Mammary epithelial cell (primary cell): ENCODE results near the genes TEF, SEPTIN3 and PHETA2.

DNA sequence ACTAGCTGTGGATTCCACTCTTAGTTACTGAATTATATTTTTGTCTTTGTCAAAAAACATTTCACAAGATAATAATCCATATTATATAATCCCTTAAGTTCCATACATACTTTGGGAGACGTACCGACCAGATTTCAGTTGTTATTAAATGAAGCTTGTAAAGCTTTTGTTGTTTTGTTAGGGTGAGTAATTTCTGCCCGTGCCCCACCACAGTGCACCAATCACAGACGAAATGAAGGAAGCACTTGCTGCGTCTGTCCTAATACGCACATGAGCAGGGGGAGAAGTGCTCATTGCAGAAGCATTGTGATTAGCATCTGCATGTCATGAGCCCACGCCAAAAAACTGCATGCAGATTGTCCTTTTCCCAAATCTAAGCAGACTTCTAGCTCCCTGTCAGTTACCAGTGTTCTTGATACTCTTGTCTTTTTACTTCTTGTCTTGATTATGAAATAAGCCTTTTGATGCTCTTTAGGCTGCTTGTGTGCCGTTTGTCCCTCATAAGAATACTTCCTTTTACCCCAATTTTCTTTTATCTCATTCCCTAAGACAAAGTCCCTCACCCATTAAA, 15.5 kb downstream of the RBX1 start:
- CAGE, long polyA plus RNA, result no peak
- RRBS, result no CpG with 5 or more reads among the region's 8 CpGs

- CAGE, long polyA plus RNA, result no peak
- RRBS, result no CpG with 5 or more reads among the region's 2 CpGs
These were observed 50.5 kb downstream of the RBX1 start for GRCh38 chr22:41001696-41001992.

DNA sequence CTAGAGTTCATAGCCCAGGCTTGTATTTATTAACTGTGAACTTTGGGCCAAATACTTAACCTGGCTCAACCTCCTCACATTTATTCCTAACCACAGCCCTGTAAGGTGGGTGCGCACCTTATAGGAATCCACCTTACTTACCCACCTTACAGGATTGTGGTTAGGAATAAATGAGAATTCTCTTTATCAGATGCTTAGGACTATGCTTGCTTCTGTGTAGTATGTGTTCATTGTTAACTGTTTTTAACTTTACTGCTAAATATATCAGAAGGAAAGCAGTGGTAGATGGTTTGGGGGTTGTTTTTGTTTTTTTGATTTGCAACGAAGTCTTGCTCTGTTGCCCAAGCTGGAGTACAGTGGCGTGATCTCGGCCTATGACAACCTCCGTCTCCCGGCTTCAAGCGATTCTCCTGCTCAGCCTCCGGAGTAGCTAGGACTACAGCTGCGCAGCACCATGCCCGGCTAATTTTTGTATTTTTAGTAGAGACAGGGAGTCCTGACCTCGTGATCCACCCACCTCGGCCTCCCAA, 6.4 kb downstream of the EP300 start:
- CAGE, long polyA plus RNA, result no peak
- RRBS, result no CpG with 5 or more reads among the region's 12 CpGs

DNA sequence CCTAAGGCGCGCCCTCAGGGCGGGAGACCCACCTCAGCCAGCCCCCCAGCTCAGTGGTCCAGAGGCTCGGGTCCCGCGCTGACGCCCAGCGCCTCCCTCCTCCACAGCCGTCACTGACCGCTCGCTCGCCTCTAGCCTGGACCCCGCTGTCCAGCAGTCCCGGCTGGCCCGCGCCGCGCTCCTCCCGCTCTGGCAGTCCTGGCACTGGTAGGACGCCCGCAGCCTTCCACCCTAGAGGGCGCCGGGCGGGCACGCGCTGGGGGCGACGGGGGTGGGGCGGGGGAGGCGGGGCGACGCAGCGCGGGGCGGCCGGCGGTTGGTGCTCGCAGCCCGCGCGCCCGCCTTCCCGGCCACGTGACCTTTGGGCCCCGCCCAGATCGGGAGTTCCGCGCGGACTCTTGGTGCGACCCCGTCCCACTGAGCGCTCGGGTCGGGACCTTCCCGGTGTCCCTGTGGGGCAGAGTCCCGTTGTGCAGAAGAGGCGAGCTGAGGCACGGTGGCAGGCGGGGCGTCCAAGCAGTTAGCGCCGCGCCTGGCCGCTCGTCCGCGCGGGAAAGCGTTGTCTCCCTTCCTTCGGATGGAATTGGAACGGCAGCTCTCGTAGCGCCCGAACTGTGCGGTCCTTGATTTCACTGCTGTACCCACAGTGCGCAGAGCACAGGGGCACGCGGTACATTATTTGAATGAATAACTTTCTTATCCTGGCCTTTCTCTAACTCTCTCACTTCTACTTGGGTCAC, 7.7 kb upstream of the L3MBTL2 start:
- CAGE, long polyA plus RNA, result no peak
- RRBS, result under 1% methylated on average over 38 of the region's 78 CpGs

DNA sequence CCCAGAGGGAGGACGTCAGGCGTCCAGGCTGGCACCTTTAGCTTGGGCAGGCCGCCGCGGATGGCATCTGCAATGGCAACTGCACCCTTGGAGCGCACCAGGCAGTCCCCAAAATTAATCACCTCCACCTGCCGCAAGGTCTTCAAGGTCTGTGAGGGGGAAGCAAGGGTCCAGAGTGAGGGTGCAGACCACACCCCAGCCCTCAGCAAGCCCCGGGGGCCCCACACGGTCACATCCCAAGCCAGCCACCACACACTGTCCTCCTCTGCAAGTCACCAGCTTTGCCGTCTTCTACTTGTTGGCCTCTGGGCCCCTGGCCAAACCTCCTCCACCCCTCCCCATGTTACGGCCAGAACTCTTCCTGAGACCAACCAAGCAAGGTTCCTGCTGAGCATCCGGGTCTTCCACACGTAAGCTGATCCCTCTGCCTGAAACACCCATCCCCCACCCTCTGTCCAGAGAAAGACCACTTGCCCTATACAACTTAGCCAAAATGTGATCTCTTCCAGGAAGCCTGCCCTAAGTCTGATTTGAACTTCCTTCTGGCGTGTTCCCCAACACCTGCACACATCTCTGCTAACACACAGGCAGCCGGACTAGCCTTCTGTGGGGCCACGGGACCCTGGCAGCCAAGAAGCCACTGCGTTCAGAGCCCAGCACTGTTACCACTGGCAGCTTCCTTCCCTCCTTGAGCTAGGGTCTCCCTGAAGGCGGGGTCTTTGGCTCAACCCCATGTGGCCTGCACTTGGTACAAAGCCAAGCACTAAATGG, 16.1 kb upstream of the CHADL start:
- CAGE, long polyA plus RNA, result no peak
- RRBS, result no CpG with 5 or more reads among the region's 18 CpGs

GRCh38 chr22:41344463-41344872, 37.3 kb upstream of the TEF start:
- CAGE, long polyA plus RNA, result no peak
- RRBS, result no CpG with 5 or more reads among the region's 5 CpGs

- CAGE, long polyA plus RNA, result no peak
- RRBS, result no CpG with 5 or more reads among the region's 10 CpGs
These were observed 12.6 kb upstream of the TEF start for GRCh38 chr22:41369065-41369627.

DNA sequence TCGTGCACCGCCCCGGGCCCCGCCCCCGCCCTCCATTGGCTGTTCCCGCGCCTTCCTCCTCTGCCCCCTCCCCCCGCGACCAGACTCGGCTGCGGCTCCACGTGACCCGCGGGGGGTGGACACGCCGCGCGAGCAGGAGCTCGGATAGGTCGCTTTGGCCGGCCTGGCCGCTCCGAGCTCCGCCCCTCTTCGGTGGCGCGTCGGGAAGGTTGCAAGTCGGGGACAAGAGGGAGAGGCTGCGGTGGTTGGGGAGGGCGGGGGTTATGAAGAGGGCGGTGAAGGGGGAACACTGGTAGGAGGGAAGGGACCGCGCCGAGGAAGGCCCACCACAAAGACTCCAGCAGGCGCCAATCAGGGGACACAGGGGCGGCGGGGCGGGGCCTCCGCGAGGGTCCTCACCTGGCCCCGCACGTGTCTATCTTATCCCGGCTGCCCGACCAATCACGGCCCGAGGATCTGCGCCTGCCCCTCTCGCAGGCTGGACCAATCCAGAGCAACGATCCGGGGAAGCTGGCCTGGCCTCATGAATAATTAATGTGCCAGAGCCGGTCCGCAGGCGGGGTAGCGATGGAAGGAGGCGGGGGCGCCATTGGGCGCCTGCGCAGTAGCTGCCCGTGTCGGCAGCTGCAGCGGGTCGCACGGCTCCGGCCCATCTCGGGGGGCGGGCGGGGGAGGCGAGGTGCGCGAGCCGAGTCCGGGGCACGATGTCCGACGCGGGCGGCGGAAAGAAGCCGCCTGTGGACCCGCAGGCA, at the start of gene TEF:
Gene TEF (plus strand): TSS at position 602 of the 752 bp plus-strand sequence.
- CAGE, long polyA plus RNA, result no peak
- RRBS, result 1% methylated on average over 35 of the region's 81 CpGs

GRCh38 chr22:41382093-41382611, 410 bp downstream of the TEF start:
- CAGE, long polyA plus RNA, result no peak
- RRBS, result 2% methylated on average over 5 of the region's 36 CpGs

DNA sequence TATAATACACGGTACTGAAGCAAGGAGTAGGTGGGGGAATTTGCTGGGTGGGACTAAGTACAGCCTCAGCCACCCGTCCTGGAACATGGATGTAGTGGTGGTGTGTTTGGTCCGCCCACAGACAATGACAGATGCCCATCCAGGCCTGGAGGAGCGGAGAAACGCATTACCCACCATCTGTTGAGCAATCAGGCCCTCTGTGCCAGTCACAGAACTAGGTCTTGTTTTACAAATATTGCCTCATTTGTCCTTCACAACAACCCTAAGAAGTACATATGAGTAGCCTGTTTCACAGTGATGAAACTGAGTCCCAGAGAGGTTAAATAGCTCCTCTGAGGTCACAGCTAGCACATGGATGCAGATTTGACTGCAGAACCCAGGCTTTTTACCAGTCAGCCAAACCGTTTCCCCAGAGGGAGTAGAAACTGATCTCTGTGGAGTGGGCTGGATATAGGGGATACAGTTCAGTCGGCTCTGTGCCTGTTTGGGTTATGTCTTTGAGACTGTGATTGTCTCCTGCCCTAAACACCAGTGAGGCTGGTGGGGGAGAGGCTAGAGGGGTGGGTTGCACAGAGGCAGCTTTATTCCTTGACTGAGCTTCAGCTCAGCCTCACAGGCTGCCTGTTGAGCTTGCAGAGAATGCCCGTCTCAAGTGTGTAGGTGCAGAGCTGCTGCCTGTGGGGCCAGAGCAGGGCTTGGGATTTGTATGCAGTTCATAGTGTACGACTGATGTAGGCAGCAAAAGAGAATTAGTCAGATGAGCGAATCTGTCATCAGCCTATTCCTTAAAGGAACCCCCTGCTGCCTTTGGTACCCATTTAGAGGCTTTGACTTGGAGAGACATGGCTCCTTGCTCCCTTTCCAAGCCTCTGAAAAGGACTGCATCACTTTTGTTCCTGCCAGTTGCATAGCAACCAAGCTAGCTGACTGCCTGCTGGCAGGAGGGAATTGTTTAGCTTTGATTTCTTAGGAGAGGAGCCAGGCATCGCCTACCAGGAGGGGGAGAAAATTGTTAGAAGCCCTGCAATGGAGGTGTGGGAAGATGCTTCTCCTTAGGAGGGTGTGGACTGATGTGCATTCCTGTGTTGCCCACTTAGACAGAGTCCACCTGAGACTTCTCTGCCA, 10.6 kb downstream of the ACO2 start:
- CAGE, long polyA plus RNA, result no peak
- RRBS, result no CpG with 5 or more reads among the region's 11 CpGs

DNA sequence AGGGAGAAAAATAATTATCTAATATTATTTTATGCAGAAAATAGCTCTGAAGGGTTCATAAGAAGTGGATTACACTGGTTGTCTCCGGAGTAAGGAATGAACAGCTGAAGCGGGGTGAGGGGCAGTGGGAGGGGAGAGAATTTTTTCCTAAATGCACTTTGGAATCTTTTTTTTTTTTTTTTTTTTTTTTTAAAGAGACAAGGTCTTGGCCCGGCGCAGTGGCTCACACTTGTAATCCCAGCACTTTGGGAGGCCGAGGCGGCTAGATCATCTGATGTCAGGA, 6.7 kb upstream of the POLR3H start:
- CAGE, long polyA plus RNA, result no peak
- RRBS, result no CpG with 5 or more reads among the region's 6 CpGs

- CAGE, long polyA plus RNA, result no peak
- RRBS, result no CpG with 5 or more reads among the region's 8 CpGs
These were observed 26.5 kb downstream of the SHISA8 start for GRCh38 chr22:41888097-41888976.

GRCh38 chr22:41969086-41969784, at the start of gene SEPTIN3:
TSS of gene SEPTIN3 (plus strand) at chr22:41969443.
- CAGE, long polyA plus RNA, result no peak
- RRBS, result no CpG with 5 or more reads among the region's 8 CpGs

GRCh38 chr22:42073903-42075298, at the start of gene PHETA2:
TSS of gene PHETA2 (plus strand) at chr22:42074248.
- CAGE, long polyA plus RNA, result no peak
- RRBS, result 13% methylated on average over 20 of the region's 78 CpGs

DNA sequence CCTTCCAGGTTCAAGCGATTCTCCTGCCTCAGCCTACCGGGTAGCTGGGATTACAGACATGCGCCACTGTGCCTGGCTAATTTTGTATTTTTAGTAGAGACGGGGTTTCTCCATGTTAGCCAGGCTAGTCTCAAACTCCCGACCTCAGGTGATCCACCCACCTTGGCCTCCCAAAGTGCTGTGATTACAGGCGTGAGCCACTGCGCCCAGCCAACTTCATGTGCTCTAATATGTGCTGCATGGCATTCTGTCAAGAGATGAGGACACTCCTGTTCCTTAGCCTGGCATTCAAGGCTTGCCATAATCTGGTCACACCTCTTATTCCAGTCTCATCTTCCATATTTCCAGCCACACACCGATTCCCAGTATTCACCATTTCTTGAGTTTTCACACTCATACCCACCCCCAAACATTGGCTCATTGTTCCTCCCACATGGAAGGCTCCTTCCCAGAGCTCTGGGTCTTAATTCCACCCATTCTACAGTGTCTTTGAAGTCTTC, 2.8 kb downstream of the SMDT1 start:
- CAGE, long polyA plus RNA, result no peak
- RRBS, result no CpG with 5 or more reads among the region's 8 CpGs

DNA sequence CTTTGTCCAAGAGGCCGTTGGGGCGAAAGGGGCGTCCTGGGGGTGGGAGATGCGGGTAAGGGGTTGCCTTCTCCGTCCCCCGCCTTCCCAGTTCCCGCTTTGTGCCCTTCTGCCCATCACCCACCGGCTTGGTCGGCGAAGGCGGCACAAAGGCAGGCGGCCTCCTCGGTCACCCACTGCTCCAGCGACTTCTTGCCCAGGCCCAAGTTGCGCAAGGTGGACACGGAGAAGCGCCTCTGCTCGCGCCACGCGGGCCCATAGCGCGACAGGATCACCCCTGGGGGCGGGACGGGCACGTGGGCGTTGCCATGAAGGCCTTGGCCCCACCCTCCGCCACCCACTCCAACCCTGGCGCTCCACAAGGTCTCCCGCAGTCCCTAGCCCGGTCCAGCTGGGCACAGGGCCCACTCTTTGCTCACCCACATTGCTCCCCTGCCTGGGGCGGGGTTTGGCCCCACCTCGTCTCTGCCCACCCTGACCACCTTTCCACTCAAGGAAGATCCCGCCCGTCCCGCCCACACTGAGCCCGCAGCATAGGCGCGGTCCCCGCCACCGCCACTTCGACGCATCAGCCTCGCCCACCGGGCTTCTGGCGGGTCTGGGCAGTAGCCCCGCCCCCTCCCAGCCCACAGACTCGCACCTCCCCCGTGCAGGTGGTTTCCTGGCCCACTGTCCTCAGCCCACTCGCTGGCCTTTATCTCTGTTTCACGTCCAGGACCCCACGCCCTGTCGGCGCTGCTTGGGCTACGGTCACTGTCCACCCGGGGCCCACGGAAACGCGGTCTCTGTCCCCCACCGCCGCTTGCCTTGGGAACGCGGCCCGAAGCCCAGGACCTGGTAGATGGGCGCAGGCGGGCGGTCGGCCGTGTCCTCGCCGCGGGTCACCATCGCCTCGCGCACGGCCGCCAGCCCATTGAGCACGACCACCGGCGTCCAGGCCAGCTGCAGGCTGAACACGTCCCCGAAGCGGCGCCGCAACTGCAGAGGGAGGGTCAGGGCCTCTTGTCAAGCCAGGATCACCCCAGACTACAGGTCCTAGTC, 12.3 kb upstream of the CYP2D6 start:
- CAGE, long polyA plus RNA, result no peak
- RRBS, result no CpG with 5 or more reads among the region's 85 CpGs

- CAGE, long polyA plus RNA, result no peak
- RRBS, result no CpG with 5 or more reads among the region's 2 CpGs
These were observed 22.8 kb upstream of the TCF20 start for GRCh38 chr22:42293342-42293582.

DNA sequence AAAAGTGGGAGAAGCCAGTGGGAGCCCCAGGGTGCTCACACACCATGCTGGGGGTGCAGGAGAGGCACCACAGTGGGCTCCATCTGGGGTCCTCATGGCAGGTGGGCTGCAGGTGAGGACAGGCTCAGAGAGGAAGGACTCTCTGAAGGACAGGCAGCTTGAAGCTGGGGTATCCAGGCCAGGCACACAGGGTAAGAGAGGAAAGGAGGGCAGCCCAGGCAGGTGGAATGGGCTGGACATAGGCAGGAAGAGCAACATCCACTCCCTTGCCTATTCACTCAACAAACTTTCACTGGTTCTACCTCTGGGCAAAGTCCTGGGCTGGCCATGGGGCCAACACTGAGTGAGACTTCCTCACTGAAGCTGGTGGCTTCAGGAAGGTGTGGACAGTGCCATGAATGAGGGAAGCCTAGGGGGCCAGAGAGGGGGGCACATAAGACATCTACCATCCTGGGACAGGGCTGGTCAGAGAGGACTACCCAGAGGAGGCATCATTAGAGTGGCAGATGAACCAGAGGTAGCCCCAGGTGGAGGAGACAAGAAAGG, 44.9 kb upstream of the TCF20 start:
- CAGE, long polyA plus RNA, result no peak

DNA sequence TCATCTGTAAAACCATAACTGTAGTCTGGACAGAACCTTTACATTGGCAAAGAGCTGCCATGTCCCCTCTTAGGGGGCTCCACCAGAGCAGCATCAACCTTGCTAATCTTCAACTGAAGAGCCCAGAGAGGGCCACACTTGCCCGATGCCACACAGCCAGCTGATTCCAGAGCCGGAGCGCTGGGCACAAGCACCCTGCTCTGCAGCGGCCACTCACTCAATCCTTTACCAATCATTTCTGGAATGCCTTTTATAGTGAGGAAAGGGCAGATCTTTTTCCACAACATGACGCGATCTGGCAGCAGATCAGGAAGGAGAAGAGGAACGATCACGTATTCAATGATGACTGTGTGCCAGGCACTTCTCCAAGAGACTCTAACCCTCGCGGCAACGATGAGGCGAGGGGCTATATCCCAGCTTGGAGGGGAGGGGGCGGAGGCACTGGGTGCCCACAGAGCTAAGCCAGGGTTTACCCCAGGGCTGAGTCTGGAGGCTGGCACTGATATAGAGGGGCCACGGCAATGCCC, 56.3 kb upstream of the TCF20 start:
- CAGE, long polyA plus RNA, result no peak
- RRBS, result no CpG with 5 or more reads among the region's 14 CpGs

- CAGE, long polyA plus RNA, result no peak
- RRBS, result no CpG with 5 or more reads among the region's 8 CpGs
These were observed 74.6 kb downstream of the NFAM1 start for GRCh38 chr22:42357611-42358051.